AG08470 (cell line): ENCODE measurements around the genes SMIM13 and EDN1.

DNA sequence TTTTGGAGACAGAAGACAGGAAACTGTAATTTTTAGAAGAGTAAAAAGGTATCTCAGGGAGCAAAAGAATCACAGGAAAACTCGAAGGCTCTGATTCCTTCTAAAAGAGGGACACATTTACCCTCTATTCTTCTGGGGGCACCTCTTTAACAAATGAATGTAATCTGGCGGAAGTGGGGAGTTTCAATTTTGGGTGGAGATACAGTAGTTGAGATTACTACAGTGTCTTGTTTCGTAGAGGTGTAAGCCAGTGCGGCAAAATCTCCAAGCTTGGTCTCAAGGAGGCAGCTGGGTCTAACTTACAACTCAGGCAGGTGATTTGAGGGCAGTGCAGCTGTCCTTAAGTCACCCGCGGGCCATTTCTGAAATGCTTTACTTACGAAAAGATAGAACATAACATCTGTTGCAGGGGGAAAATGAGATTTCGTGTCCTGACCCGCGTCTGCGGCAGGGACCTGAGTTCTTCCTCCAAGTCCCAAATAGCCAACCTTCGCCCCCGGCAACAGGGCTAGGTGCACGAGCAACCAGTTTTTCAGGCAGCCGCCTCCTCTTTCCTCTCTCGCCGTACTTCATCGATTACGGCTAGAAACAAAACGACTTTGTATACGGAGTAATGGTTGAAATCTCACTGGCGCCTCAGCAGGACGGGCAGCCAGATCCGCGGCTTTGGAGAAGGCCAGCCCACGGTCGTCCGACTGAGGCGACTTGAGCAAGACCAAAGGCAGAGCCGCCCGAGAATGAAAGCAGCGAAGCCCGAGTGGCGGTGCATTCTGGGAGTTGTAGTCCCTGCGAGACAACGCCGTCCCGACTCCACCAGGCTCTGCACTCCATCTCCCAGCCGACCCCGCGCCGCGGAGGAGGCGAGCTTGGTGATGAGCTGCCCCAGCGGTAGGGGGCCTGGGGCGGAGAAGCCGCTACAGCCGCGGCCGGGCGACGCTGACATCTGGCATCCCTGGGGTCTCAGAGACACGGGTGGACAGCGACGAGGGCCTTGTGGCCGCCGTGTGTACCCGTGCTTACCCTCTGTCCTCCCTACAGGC, at the start of gene SMIM13:
SMIM13 (plus strand) TSS at position 905 of the 1,040 bp plus-strand sequence.
- RRBS: no CpG with 5 or more reads among the region's 58 CpGs

- RRBS: no CpG with 5 or more reads among the region's 7 CpGs
These were observed 37.6 kb downstream of the NEDD9 start for GRCh38 chr6:11194874-11195192.

GRCh38 chr6:11206420-11207028, 25.9 kb downstream of the NEDD9 start:
- RRBS: no CpG with 5 or more reads among the region's 4 CpGs

DNA sequence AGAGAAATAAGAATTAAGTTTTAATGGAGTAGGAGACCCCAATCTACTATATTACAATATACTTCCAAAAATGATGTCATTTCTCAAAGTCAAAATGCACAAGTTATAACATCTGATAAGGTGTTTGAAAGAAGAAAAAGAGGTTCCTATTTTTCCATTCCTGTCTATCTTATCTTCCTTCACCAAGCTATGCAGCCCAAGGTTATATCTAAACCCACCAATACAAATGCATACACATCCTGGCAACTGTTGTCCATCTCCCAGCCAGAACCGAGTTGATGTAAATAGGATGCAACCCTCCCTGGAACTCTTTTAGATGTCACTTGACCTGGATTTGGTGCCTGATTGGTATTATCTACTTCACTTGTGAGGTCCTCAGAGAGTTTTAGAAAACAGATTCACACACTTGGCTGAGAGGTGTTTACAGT, 10.5 kb downstream of the NEDD9 start:
- RRBS: no CpG with 5 or more reads among the region's 1 CpG

- RRBS: no CpG with 5 or more reads among the region's 18 CpGs
These were observed 620 bp upstream of the NEDD9 start for GRCh38 chr6:11232945-11233631.

GRCh38 chr6:11233632-11234327, 1.3 kb upstream of the NEDD9 start:
- RRBS: no CpG with 5 or more reads among the region's 11 CpGs

GRCh38 chr6:11283524-11284169, 51.2 kb upstream of the NEDD9 start:
- RRBS: no CpG with 5 or more reads among the region's 2 CpGs

DNA sequence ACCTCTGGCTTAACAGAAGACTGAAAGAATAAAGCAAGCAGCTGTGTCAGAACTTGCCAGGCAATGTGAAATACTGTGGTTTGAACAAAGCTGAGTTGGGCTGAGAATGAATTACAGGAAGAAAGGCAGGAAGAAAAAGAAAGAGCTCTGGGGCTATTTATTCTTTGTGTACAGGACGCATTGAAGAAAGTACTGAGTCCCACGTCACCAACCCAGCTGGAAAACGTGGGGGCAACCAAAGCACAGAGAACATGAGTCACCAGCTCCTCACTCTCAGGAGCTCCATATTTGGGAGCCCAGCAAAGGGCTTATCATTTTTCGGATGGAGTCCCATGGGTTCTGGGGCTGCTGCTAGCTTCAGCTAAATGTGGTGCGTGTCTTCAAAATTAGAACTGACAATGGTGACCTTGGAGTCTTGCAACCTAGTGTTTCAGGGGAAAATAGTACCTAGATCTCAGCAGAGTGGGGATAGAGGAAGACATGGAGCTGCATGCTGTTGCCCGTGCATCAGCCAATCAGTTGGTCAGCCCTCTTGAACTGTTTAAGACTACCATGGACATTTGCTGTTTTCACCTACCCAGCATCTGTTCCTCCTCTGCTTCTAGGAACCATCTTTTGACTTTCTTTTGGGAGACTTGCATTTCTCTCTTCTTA, 121.7 kb upstream of the NEDD9 start:
- RRBS: no CpG with 5 or more reads among the region's 6 CpGs

- RRBS: no CpG with 5 or more reads among the region's 12 CpGs
These were observed 144.8 kb upstream of the TMEM170B start for GRCh38 chr6:11392477-11393410.

- RRBS: no CpG with 5 or more reads among the region's 4 CpGs
These were observed 138.6 kb upstream of the TMEM170B start for GRCh38 chr6:11398919-11399385.

- RRBS: no CpG with 5 or more reads among the region's 4 CpGs
These were observed 135.7 kb upstream of the TMEM170B start for GRCh38 chr6:11401985-11402195.

- RRBS: no CpG with 5 or more reads among the region's 9 CpGs
These were observed 69.7 kb downstream of the TMEM170B start for GRCh38 chr6:11607088-11607817.

DNA sequence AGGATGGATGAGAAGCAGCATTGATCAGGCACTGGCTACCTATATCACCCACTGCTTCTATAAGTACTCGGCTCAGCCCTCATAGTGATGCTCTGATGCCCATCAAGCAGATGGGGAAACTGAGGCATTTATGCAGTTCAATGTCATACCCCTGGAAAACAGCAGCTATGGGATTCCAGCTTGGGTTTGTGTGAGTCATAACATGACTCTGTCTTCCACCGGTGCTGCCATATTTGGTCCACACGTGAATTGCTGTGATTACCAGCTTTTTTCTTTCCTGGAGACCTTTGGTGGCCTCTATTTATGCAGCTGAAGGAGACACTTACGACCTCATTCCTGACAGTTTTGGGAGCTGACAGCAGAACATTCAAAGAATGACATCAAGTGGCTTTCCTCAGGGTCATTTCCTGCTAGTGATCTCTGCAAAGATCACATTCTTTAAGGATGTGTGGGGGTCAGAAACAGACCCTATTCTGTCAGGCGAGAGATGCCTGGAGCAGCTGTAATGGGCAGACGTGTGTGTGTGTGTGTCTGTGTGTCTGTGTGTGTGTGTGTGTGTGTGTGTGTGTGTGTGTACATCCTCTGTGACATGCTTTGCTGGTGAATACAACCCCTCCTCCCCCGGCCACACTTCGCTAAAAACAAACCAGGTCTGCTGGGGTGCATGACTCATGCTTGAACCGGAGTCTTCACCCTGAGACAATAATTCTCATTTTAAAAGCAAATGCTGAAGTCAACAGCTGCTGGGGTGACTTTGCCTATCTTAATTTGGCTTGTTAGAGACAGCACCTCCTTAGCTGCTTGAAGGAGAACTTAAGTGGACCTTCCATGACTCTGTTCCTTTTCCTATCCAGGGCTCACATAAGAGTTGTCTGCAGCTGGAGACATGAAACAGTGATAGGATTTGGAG, 115.6 kb downstream of the TMEM170B start:
- RRBS: 3% methylated on average over 3 of the region's 9 CpGs

GRCh38 chr6:11774600-11774819, 4.1 kb downstream of the ADTRP start:
- RRBS: no CpG with 5 or more reads among the region's 2 CpGs

DNA sequence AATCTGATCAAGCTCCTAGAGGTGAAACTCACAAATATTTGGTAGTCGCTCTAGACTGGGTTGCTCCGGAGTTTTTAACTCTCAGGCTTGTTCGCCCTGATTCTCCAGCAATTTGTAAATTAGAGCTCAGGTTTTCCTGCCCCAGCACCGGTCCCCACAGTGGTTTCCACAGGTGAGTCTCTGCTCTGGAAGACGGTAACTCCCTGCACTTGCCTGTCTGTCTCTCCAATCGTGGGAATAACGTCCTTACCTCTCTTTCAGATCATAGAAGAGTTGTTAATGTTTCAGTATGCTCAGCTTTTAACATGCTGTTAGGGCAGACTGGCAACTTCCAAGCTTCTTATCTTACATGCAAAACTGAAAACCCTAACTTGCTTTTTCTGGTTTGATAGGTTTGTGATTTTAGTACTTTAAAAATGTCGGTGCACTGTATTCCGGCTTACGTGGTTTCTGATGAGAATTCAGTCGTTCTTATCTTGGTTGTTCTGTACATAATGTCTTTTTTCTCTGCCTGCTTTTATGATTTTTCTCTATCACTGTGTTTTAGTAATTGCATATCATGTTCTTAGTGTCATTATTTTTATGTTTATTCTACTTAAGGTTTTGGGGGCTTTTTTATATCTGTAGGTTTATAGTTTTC, 111.0 kb upstream of the HIVEP1 start:
- RRBS: 64% methylated on average over 3 of the region's 11 CpGs

GRCh38 chr6:12121063-12121808, 109.1 kb downstream of the HIVEP1 start:
- RRBS: no CpG with 5 or more reads among the region's 17 CpGs

- RRBS: 4% methylated on average over 3 of the region's 42 CpGs
These were observed at the start of gene EDN1 for GRCh38 chr6:12289785-12290913. Gene EDN1 (plus strand): TSS chr6:12290361.

DNA sequence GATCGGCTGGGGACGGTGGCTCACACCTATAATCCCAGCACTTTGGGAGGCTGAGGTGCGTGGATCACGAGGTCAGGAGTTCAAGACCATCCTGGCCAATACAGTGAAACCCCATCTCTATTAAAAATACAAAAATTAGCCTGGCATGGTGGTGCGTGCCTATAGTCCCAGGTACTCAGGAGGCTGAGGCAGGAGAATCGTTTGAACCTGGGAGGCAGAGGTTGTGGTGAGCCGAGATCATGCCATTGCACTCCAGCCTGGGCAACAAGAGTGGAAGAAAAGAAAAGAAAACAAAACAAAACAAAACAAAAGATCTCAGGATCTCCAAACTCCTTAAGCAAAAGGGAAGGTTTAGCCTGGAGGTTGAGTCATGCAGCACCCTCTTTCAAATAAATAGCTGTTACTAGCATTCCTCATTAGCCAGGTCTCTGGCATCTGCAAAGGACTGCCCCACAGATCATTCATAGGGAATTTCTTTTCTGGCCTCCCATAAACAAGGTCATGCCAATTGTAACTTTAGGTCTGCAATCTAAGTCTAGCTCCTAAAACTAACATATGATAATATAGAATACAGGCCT, 37.1 kb downstream of the EDN1 start:
- RRBS: no CpG with 5 or more reads among the region's 7 CpGs

DNA sequence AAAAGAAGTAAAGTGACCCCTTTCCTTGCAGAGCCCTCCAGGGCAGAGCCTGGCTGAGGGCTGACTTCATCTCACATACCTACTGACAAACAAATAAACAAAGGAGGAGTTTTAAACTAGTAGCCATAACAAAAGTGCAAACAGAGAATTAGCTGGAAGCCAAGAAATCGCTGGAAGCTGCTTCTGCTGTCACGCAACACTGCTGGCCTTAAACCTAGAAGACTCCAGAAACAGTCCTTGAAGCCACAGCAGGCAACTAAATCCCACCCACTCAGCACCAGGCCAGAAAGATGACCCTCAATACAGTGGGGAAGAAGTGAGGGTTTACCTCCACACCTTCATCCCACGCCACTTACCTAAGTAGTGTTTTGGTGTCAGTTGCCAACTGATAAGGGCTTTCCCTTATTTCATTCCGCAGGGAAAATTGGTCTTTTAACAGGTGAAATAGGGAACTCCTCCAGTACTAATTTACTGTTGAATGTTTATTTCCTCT, 46.1 kb downstream of the EDN1 start:
- RRBS: no CpG with 5 or more reads among the region's 4 CpGs

GRCh38 chr6:12354591-12355058, 64.5 kb downstream of the EDN1 start:
- RRBS: no CpG with 5 or more reads among the region's 4 CpGs